Cardiac fibroblast (primary cell): ENCODE results near the genes DGAT2L6, CXCR3, FAM236A, PABPC1L2A and NAP1L2.

DNA sequence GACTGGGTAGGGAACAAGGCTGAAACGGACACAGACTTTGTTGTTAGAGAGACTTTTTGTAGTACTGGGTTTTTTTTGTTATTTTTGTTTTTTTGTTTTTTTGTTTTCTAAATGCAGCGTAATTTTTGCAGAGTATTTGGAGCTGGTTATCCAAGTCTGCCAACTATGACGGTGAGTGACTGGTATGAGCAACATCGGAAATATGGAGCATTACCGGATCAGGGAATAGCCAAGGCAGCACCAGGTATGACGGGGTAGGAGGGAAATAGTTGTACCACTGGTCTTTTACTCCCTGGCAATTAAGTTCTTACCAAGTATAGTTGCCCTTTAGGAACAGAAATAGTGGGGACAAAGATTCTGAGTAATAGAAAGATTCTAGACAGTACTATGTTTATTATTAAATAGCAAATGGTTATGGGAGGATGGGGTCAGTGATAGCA is 16.9 kb downstream of the IGBP1 start:
- RRBS: no CpG with 5 or more reads among the region's 6 CpGs

GRCh38 chrX:70171609-70171981 is 5.7 kb upstream of the DGAT2L6 start:
- RRBS: no CpG with 5 or more reads among the region's 2 CpGs

DNA sequence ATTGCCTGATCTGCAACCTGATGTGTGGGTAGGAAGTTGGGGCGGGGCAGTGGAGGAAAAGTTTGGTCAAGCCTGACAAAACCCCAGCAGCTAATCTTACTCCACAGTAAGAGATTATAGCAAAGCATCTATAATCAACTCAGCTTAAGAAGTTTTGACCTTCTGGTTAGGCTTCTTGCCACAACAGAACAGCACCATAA is at the start of gene DGAT2L6:
DGAT2L6 (plus strand) TSS at position 103 of the 200 bp plus-strand sequence.
- RRBS: no CpG with 5 or more reads among the region's 1 CpG

DNA sequence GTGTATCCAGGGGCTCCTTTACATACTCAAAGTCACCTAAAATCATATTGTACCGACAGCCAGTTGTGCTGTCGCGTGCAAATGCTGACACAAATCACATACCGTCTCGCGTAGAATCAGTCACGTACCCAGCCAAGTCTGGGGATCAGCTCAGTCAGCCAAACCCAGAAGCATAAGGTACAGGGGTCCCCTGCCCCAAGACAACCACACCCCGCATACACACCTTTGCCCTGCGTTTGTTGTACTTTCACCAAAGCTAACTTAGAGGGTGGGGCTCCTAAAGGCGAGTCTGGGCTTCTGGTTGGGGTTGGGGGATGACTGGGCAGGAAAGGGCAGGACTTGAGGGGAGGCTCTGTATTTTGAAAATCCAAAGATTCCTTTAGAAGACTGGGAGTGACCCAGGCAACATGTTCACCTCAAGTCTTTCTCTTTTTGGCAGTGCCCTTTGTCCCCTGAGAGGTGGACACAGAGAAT is 845 bp downstream of the GDPD2 start:
- RRBS: no CpG with 5 or more reads among the region's 10 CpGs

DNA sequence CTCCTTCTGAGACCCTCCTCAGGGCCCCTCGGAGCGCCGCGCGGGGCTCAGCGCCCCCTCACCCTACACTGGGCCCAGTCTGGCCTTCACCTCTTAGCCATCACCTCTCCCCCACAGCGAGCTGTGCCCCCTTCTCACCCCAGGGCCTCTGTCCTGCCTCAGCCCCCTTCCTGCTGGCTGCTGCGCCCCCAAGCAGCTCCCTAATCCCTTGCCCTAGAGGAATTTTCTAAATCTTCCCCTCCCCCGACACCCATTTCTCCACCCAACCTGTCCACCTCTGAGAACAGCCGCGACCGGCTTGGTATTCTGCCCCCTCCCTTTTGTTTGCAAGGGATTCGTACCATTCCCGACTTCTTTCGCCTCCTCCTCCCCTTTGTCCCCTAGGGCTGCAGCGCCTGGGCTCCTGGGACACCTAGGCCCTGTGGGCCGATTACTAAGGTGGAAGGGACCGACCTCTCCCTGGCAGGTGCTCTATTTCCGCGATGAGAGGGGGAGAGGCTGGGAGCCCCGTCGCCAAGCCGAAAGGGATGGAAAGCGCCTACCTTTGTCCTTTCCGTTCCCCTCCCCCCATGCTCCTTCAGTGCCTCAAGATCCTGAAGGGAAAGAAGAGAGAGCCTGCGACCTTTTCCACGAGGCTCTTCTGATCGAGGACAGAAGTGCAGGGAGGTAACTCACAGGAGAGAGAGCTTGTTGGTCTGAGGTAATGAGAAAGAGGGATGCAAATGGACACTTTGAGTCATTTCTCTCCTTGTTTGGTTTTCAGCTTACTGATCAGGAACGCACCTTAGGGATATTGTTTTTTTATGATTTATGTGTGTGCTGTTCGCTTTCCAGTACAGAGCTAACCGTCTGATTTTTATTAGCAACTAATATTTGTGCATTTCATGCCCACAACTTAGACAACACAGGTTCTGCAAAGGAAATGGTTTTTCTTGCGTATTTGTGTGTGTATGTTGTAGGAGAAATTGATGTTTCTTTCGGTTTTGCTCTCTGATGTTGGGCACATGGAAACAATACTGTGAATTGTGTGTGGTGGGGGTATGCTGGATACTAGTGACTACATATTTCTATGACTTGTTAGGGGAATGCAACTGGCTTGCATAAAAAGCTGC is 11.1 kb downstream of the DLG3 start:
- RRBS: no CpG with 5 or more reads among the region's 33 CpGs

- RRBS: no CpG with 5 or more reads among the region's 2 CpGs
These were observed 12.2 kb downstream of the DLG3 start for GRCh38 chrX:70456682-70457334.

DNA sequence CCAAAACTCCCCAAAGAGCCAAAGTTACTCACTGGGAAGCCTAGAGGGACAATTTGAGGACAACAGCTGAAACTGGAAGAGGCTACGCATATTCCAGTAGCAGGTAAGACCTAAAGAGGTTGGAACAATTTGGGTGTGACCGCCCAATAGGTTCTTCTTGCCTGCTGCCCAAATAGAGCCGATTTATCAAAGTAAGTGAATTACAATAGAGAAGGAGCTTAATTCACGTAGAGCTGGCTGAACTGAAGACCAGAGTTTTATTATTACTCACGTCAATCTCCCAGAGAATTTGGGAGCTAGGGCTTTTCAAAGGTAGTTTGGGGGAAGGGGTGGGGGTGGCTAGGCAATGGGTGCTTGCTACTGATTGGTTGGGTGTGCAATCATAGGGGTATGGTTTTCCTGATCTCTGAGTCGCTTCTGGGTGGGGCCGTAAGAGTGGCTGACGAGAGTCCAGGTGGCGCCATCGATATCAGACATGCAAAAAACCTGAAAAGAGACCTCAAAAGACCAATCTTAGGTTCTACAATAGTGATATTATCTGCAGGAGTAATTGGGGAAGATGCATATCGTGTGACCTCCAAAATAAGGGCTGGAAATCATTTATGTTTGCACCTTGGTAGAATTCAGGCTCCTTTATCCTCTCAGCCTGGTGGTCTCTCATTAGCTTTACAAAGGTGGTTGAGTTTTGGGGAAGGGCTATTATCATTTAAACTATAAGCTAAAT is 39.0 kb upstream of the SLC7A3 start:
- RRBS: no CpG with 5 or more reads among the region's 11 CpGs

- RRBS: no CpG with 5 or more reads among the region's 9 CpGs
These were observed 1.4 kb upstream of the CXorf65 start for GRCh38 chrX:71107767-71108491.

GRCh38 chrX:71294208-71294601 is 7.3 kb upstream of the ITGB1BP2 start:
- RRBS: no CpG with 5 or more reads among the region's 11 CpGs

DNA sequence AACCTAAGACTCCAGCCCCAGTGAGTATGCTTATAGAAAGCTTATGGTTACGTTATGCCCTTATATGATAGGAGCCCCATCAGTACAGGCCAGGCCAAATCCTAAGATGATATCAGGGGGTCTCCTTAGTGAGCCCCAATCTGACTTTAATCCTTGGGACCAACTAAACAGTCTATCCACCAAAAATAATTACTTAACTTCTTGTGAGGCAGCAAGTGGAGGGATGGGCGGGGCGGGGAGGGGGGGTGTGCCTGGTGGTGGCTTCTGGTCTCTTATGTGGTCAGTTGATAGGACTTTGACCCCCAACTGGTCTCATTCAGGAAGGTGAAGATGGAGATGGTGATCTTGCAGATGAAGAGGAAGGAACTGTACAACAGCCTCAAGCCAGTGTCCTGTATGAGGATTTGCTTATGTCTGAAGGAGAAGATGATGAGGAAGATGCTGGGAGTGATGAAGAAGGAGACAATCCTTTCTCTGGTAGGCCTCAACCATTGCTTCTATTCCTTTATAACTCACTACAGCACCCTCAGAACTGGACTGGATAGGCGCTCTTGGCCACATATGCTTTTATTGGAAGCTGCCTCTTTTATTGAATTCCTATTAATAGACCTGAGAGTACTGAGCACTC is 73.6 kb upstream of the OGT start:
- RRBS: no CpG with 5 or more reads among the region's 4 CpGs

DNA sequence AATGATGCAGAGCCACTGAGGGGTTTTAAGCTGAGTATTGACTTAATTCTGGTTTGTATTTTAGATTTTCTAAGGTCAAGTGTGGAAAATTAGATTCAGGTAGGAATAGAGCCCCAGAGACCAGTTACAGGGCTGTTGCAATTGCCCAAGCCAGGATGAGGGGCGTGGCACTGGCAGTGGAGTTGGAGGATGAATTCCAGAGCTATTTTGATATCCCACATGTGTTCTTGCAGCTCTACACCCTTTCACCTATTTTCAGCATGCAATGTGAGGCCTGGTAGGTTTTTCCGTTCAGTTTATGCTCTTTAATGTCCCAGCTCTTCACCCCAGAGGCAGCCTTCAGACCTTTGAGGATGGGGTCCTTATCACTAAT is 17.9 kb upstream of the OGT start:
- RRBS: no CpG with 5 or more reads among the region's 2 CpGs

DNA sequence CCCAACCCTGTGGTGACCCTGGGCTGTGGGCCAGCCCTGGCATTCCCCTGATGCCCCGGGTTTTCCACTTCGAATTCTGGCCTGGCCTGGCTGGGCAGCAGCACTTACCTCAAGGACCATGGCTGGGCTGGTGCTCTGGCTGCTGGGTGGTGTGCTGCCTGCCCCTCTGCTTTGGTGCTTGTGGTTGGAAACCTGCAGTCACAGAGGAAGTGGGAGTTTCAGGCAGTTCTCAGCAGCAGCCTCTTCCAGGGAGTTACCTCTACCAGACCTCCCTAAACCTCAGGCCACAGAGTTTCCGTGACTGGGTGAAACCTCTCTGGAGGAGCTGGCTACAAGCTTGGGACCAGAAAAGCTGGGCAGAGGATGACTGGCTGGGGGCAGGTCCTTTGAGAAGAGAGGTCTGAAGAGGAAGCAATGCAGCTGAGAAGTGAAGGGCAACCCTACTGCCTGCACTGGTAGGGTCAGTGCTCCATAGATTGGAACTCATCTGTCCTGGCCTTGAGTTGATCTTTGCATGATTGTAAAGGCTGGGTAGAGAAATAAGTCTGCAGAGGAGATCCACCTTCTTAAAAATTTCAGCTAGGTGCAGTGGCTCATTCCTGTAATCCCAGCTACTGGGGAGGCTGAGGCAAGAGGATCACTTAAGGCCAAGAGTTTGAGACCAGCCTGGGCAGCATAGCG is at the start of gene CXCR3:
CXCR3 (minus strand) TSS at position 182 of the 681 bp plus-strand sequence.
- RRBS: no CpG with 5 or more reads among the region's 4 CpGs

- RRBS: no CpG with 5 or more reads among the region's 5 CpGs
These were observed 103.3 kb upstream of the PIN4 start for GRCh38 chrX:72078200-72078696.

GRCh38 chrX:72728795-72729029 is 14.6 kb upstream of the PHKA1 start:
- RRBS: no CpG with 5 or more reads among the region's 3 CpGs

DNA sequence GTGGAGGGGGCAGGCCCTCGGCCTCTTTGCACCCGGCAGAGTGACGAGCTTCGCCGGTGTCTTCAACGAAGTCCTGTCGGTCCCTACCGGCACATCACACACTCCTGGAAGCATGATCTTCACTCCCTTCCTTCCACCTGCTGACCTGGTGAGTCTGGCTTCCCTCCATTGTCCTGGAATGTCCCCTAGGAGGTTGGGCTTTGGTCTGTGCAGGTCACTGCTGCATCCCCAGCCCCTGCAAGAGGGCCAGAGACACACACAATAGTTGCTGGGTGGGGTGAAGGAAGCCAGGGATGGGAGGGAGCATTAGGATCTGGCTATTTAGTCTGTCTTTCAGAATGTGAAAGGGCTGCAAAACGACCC is at the start of gene FAM236A:
FAM236A (plus strand) TSS at position 56 of the 363 bp plus-strand sequence.
- RRBS: no CpG with 5 or more reads among the region's 9 CpGs

GRCh38 chrX:73079367-73079582 is at the start of gene PABPC1L2A:
TSS of gene PABPC1L2A (minus strand) at chrX:73079512.
- RRBS: no CpG with 5 or more reads among the region's 27 CpGs

- RRBS: 2% methylated on average over 10 of the region's 50 CpGs
These were observed at the start of gene NAP1L2 for GRCh38 chrX:73214128-73215412. TSS of gene NAP1L2 (minus strand) at chrX:73214851.

DNA sequence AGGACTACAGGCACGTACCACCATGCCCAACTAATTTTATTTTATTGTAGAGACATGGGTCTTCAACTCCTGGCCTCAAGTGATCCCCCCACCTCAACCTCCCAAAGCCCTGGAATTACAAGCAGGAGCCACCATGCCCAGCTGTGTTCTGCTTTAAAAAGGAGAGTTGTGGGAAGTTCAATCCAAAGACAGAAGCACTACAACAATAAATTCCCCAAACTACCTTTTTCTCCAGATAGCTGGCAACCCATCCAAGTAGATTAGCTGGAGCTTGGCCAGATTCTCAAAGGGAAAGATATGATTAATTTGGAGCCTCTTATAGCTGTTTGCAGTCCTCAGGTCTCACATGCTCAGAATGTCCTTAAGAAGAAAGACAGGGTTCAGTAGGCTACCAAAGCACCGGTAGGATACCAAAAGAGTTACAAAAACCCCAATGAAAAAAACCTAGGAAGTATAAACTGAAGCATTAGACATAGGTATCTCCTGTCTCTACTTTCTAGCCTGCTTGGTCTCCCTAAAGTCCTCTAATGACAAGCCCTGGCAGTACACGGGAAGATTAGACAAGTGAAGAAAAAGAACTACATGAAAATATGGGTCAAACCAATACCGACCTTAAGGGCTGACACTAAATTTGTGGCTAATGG is 270.1 kb downstream of the CHIC1 start:
- RRBS: no CpG with 5 or more reads among the region's 4 CpGs

- RRBS: no CpG with 5 or more reads among the region's 1 CpG
These were observed 354.3 kb downstream of the CHIC1 start for GRCh38 chrX:73917162-73917768.

- RRBS: no CpG with 5 or more reads among the region's 2 CpGs
These were observed 338.1 kb upstream of the ZCCHC13 start for GRCh38 chrX:73965826-73966311.